Measurements from ENCODE around the genes MMP15 and SLC38A7.

DNA sequence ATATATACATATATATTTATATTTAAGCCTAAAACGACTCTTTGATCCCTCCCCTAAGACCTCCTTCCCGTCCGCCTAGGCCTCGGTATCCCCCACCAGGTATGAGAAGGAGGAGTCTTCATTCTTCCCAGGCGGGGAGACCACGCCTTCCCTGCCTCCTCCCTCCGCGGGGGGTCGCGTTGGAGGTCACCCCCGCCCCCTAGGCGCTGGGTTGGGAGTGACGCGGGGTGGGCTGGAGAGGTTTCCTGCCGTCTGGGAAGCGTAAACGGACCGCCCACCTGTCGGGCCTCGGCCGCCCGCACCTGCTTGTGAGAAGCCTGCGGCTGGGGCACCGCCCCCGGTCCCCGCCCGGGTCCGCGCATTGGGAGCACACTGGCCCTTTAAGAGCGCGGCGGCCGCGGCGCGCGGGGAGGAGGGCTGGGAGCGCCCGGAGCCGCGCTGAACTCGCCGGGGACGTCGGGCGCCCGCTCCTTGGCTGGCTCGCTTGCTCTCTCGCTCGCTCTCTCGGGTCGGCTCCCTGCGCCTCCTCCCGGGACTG lies at the start of gene MMP15:
TSS of gene MMP15 (plus strand) at position 410 of the 538 bp plus-strand sequence.
- PRO-cap, 2 experiments, result peak in 2 of 2 experiments; most common plus-strand start position 410 of the sequence (in 2); most common minus-strand start position 101 of the sequence (in 1)

- PRO-cap, 2 experiments, result no peak in any of the 2 experiments
Observed at GRCh38 chr16:58222471-58223166, 24.7 kb upstream of the CSNK2A2 start.

DNA sequence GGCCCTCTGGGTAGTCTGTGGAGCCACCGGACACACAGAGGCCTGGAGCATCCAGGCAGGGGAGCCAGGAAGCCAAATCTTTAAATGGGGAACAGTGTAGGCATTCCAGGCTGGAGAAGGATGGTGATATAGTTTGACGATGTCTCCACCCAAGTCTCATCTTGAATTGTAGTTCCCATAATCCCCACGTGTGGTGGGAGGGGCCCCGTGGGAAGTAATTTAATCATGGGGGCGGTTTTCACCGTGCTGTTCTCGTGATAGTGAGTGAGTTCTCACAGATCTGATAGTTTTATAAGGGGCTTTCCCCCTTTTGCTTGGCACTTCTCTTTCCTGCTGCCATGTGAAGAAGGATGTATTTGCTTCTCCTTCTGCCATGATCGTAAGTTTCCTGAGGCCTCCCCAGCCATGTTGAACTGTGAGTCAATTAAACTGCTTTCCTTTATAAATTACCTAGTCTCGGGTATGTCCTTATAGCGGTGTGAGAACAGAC lies 28.8 kb downstream of the GINS3 start:
- PRO-cap, 2 experiments, result peak in 2 of 2 experiments; most common plus-strand start position 320 of the sequence (in 2); most common minus-strand start position 130 of the sequence (in 2)

- PRO-cap, 2 experiments, result no peak in any of the 2 experiments
Observed at GRCh38 chr16:58459327-58459662, 40.6 kb upstream of the NDRG4 start.

DNA sequence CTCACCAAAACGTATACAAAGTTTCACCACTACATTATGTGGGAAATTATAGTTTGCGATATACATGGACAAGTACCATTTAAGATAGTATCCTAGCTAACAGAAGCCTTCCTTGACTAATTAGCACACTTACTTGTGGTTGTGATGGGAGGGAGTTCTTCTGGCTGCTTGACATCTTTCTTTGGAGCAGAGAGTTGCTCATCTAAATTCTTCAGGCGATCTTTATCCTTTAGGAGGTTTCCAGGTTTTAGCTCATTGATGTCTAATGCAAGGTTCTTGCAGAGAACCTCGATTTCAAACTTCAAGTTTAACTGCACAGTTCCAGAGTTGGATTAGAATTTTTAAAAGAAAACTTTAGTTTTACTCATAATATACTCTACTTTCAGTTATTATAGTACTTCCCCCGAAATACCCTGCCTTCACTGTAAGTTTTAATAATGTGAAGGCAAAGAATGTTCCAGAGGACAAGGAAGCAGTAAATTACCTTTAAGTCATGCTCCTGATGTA lies 30.9 kb downstream of the SETD6 start:
- PRO-cap, 2 experiments, result no peak in any of the 2 experiments

GRCh38 chr16:58683897-58684924 lies at the start of gene SLC38A7:
Gene SLC38A7 (minus strand): TSS chr16:58684770.
- PRO-cap, 2 experiments, result peak in 2 of 2 experiments; most common plus-strand start chr16:58684840 (in 2); most common minus-strand start chr16:58684743 (in 2)

- PRO-cap, 2 experiments, result no peak in any of the 2 experiments
Observed at GRCh38 chr16:58792086-58792651, 58.1 kb upstream of the GOT2 start.

GRCh38 chr16:59731095-59731648 lies 997.1 kb upstream of the GOT2 start:
- PRO-cap, 2 experiments, result no peak in any of the 2 experiments

DNA sequence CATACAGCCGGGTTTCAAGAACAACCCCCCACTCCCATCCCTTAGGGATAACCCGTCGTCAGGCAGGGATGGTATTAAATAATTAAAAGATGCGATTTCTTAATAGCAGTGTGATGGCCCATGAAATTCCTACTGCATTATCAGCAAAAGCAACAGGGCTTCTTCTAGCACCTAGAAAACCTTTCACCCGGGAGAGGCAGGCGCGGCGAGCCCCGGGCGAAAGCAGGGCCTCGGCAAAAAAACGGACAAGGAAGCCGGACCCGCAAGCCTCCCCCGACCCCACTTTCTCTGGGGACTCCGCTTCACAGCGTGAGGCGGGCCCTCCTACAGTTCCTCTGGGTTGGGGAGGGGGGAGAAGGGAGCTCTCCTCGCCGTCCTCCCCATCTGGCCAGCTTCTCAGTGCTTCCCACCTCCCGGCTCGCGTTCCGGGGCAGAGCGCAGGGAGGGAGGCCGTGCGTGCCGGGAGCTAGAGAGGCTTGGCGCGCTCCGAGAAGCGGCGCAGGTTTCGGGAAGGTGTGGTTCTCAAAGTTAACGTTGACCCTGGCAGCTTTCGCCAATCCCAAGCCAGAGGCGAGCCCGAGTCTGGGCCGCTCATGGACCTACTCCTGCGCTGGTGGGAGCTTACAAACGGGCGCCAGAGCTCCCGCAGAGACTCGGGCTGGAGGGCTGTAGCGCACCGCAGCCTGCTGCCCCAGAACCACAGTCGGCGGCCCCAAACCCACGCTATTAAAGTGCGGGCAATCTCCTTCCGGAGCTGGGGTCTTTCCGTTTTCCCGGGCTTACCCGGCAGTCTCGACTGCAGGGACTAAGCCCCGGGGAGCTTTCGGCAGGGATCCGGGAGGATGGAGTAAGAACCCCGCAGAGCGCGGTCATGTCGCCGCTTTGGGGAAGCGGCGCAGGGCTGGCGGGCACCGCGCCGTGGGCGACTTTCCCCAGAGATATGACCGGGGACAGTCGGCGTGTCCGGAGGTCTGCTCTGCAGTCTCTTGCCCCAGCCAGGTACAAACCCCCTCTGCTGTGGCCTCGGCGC lies 982 bp downstream of the CDH11 start:
- PRO-cap, 2 experiments, result no peak in any of the 2 experiments

GRCh38 chr16:65122662-65123413 lies 975 bp upstream of the CDH11 start:
- PRO-cap, 2 experiments, result peak in 2 of 2 experiments; most common plus-strand start chr16:65123132 (in 2); most common minus-strand start chr16:65123032 (in 2)

DNA sequence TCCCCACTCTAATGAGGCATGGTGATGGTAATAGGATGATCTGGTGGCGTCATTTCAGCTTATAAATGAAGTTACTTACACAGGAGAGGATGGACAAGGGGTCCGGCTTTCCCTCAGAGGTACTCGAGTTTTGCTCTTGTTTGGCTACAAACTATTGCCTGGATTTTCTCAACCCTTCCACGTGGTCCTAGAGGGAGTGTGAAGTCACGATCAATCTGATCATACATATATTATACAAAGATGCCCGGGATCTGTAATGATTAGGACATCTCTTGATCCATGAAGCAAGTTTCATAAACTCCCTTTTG lies 2.2 kb upstream of the CDH11 start:
- PRO-cap, 2 experiments, result no peak in any of the 2 experiments

DNA sequence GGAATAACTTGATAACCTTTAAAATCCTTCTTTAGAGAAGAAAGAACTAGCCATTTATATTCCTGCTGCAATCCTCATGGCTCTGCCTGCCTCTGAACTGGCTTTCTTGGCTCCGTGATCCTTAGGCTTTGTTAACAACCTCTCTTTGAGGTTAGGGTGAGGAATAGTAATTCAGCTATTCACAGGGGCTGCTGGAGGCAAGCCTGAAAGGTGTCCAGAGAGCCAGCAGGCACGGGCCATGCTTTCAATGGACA lies 530.2 kb upstream of the CDH11 start:
- PRO-cap, 2 experiments, result no peak in any of the 2 experiments

DNA sequence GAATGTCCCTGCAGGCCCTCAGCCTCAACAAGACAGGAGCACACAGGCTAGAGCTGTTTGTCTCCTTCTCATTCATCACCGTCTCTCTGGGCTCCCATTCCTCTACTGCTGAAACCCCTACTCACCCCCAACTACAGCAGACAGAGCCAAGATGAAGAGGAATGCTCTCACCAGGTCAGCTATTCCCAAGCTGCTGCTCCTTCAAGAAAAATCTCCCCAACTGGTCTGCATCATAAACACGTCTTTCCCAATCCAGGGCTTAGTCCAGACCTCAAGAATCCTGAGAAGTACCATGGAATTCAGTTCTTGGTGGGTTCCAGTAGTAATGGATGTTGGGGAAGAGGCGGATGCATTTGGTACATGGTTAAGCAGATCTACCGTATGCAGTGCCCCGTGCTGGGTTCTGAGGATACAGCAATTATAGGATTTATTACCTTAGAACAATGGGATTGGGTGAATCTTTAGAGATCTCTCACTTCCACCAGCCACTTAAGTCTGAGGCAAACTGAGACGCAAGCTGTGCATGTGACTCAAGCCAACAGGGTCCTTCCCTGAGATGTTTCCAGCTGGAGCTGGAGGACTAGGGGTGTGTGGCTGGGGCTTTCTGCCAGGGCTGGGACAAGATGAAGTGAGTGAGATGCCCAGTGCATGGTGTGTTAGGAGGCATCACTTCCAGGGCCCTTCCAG lies 232.8 kb upstream of the CDH5 start:
- PRO-cap, 2 experiments, result no peak in any of the 2 experiments

GRCh38 chr16:66142870-66143207 lies 223.7 kb upstream of the CDH5 start:
- PRO-cap, 2 experiments, result no peak in any of the 2 experiments

- PRO-cap, 2 experiments, result no peak in any of the 2 experiments
Observed at GRCh38 chr16:66266418-66266966, 100.0 kb upstream of the CDH5 start.

DNA sequence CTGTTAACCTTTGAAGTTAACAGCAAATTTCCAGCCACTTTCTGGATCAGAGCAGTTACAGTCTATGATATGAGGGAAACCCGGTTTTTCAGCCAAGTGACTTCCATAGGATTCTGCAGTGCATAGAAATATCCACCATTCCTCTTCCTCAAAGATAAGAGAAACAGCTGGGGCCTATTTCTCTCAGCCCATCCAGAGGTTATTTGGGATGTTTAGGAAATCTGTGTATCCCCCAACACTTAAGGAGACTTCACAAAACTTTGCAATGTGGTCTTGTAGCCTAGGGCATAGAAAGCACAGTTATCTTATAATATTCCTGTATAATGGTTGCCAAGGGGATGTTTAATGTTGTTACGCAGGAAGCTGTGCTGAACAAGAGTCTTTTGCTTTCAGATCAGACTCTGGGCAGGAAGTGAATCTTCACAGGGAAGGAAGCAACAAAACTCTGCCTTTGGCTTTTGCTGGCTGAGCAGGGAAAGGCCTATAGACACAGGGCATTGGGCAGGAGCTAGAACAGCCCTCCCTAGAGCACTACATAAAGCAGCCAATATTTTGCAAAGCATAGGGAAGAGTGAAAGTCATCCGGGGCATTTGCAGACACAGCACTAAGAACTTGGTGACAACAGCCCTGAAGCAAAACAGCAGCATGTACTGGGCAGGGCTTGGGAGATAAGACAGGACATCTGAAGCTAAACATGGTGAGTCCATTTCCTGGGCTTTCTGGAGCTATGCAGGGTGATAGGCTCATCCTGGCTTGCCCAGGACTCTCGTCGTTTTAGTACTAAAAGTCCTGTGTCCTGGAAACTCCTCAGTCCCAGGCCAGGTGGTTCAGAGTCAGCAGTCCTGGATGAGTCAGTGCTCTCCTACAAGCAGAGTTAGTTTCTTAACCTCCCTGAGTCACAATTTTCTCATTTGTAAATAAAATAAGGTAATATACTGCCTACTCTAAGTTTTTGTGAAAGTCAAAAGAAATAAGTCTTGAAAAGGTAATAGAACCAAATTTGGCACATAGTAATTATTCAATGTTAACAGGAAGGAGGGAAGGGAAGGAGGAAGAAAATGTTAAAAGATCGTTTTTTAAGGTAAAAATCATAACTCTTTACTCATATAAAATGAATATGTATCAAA lies 18.6 kb upstream of the BEAN1 start:
- PRO-cap, 2 experiments, result peak in 2 of 2 experiments; most common plus-strand start position 811 of the sequence (in 2); most common minus-strand start position 614 of the sequence (in 1)

DNA sequence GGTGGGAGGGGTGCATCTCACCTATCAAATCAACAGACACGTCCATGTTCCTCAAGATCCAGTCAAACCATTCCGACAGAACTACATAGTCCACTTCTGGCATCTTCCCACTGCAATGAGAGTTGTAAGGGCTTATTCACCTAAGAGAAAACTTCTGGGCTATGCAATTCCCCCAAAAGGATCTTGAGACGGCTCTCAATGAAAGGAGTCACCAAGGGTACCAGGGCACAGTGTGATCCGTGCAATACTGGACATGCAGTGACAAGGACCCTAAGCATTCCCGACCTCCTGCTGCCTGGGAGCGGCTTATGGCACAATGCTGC lies 32.2 kb downstream of the TK2 start:
- PRO-cap, 2 experiments, result no peak in any of the 2 experiments

DNA sequence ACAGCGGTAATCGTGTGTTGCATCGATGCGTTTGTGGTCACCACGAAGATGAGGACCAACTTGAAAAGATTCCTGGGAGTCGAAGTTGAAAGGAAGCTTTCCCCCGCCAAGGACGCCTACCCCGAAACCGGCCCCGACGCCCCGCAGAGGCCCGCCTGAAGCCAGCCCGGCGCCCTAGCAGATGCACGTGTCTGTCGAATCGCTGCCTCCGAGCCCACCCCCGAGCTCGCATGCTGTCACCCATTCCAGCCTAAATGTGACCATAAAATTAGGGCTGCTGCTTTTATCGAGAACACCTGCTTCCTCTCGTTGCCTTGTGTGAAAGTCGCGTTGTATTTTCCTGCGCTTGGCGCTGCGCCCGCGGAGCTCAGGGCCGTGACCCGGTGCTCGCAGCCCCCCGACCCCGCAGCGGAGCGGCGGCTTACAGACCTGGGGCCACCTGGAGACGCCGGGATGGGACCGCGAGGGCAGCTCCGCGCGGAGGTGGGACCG lies 374 bp upstream of the CMTM2 start:
- PRO-cap, 2 experiments, result no peak in any of the 2 experiments

DNA sequence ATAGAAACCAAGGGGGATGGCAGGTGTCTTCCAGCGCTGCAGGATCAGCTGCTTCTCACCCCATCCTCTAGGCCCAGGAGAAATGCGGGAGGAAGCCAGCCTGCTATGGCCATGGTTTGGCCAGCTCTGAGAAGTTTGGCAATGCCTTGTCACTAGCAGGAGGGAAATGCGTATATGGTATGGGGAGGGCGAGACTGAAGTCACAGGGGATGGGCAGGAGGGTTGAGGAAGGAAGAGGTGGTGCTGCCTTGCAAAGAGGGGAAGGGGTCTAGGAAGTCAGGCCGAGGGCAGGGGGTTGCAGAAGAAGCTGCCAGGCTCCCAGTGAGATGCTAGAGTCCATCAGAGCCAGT lies 6.6 kb downstream of the CMTM2 start:
- PRO-cap, 2 experiments, result no peak in any of the 2 experiments

- PRO-cap, 2 experiments, result no peak in any of the 2 experiments
Observed at GRCh38 chr16:66722672-66723949, 26.6 kb upstream of the CMTM4 start.